SJCRH30 (cell line): ENCODE results near the genes RRM2 and LPIN1.

DNA sequence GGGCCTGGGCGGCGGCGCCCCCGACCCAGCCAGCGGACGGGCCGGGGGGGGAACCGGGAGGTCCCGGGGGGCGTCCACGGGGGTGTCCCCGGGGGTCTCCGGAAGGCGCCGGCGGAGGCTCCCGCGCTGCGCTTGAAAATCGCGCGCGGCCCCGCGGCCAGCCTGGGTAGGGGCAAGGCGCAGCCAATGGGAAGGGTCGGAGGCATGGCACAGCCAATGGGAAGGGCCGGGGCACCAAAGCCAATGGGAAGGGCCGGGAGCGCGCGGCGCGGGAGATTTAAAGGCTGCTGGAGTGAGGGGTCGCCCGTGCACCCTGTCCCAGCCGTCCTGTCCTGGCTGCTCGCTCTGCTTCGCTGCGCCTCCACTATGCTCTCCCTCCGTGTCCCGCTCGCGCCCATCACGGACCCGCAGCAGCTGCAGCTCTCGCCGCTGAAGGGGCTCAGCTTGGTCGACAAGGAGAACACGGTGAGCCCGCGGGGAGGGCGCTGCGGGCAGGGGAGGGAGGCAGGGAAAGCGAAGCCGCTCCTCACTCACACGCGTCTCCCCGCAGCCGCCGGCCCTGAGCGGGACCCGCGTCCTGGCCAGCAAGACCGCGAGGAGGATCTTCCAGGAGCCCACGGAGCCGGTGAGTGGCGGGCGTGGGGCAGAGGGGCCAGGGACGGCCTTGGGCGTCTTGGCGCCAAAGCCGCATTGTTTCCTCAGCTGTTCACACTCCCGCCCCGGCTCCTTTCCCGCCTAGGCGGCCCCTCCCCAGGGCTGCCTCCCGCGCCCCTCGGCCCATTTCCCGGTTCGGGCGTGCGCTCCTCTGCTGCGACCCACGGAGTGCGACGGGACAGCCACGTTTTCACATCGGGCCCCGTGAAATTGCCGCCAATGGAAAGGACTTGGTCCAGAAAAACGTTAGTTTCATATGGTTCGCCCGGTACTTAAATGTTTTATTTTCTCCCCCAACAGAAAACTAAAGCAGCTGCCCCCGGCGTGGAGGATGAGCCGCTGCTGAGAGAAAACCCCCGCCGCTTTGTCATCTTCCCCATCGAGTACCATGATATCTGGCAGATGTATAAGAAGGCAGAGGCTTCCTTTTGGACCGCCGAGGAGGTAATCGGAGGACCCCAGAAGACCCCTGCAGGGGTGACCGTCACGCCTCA is at the start of gene RRM2:
Gene RRM2, plus strand, starts transcription at position 307 of the 1,148 bp plus-strand sequence.
- RAMPAGE, long total RNA = start-site peak on the plus strand centred at position 298 of the sequence, 65 bp wide, 1,439 and 310 reads in 2 replicates

- RAMPAGE, long total RNA = no peak
Observed at GRCh38 chr2:10241660-10242141, 61.0 kb upstream of the HPCAL1 start.

DNA sequence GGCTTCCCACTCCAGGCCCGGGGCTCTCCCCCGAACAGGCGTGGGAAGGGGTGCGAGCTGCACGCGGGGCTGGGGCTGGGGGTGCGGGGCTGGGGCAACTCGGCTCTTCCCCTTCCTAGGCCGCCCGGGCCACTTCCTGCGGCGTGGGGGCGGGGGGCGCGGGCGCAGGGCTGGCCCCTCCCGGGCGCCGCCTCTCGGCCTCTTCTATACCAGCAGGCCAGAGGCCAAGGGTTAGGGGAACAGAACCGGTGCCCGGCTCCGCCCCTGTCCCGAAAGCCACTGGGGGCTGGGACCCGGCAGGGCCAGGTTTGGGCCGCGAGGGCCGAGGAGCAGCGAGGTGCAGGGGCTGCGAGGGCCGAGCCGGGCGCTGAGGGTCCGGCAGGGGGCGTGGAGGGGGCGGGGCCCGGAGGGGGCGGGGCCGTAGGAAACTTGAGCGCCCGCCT is 306 bp upstream of the HPCAL1 start:
- RAMPAGE, long total RNA = no peak

DNA sequence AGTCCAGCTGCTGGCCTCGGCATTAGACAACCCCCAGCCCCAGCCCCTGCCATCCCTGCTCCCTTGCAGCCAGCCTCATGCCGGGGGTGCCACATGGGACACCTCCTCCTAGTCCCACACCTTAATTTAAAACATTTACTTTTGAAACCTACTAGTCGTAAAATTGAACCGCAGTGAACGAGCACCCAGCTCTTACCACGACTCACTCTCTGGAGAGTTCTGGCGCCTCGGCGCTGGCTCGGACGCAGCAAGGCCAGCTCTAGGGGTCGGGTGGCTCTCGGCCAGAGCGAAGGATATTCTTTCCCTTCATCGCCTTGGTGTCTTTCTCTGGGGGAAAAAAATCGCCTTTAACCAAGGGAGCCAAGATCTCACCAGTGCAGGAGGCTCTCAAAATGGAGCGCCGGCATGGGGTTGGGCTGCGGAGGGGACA is 1.8 kb downstream of the HPCAL1 start:
- RAMPAGE, long total RNA = no peak

GRCh38 chr2:10352486-10353150 is 49.9 kb downstream of the HPCAL1 start:
- RAMPAGE, long total RNA = no peak

GRCh38 chr2:10385680-10386264 is 62.4 kb downstream of the ODC1 start:
- RAMPAGE, long total RNA = no peak

DNA sequence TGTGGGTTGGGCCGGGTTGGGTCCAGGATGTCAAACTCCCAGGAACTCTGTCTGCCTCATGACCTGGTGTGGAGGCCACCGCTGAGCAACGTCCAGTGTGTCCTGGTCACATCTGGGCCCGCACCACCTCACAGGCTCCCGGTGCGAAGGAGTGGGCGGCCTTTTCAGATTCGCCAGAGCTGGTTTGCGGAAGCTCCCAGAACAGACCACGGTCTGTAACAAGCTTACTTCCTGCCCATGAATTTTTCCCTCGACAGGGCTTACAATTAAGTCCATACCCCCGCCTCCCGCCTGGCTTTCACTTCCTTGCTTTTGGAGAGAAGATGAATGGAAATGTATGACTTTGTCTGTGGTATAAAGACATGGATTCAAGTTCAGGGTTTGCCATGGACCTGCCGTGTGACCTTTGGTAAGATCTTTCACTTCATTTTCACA is 31.2 kb upstream of the KCNF1 start:
- RAMPAGE, long total RNA = no peak

GRCh38 chr2:10914068-10914723 is 2.5 kb downstream of the KCNF1 start:
- RAMPAGE, long total RNA = no peak

DNA sequence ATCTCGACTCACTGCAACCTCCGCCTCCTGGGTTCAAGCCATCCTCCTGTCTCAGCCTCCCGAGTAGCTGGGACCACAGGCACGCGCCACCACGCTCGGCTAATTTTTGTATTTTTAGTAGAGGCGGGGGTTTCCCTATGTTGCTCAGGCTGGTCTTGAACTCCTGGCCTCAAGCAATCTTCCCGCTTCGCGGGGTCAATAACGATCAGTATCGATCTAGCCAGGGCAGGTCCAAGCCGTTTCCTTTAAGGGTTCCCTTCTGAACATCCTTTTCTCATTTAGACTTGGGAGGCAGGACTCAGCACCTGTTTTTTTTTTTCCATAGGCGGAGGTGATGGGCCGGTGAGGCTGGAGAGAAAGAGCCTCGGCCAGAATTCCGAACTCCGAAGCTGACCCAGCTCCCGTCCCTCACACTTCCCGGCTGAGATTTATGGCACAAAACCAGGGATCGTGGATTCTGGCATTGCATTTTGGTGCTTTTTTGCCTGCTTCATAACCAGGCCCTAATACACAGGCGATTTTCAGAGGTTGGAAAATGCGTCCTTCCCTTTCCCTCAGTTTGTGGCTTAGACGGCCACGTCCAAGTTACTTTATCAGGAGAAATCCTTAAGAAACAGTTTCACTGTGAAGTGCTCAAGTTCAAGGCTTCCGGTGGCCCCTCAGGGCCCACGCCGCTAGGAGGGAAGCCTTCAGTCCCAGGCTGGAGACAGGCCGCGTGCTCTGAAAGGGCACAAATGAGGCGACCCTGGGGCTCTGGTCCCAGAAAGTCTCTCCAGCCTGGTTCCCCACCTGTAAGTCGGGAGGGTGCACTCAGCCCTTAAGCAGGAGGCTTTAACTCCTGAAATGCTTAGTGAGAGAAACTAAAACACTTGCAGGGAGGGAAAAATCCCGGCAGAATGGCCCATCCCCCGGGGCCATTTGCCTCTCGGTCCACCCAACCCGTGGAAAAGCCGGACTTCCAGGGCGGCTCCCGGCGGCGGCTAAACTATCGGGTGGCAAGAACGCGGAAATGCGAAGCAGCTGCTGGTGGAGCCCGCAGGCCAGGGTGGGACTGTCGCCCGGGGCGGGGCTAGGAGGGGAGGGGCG is 883 bp upstream of the SLC66A3 start:
- RAMPAGE, long total RNA = no peak

DNA sequence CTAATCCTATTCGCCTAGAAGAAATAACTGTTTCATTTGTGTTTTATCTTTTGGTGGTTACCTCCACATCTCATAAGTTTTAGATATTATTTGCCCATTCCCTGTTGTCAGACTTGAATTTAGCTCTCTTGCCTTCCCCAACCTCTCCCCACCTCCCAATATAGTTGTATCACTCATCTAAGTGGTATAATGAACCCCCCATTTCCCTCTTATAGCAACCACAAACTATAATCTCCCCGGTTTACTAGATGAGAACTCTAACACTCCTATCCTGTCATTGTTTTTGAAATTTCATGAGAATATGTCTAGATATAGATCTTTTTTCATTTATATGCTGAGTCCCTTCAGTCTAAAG is 48.8 kb downstream of the SLC66A3 start:
- RAMPAGE, long total RNA = no peak

GRCh38 chr2:11396215-11396909 is 51.9 kb upstream of the ROCK2 start:
- RAMPAGE, long total RNA = no peak

DNA sequence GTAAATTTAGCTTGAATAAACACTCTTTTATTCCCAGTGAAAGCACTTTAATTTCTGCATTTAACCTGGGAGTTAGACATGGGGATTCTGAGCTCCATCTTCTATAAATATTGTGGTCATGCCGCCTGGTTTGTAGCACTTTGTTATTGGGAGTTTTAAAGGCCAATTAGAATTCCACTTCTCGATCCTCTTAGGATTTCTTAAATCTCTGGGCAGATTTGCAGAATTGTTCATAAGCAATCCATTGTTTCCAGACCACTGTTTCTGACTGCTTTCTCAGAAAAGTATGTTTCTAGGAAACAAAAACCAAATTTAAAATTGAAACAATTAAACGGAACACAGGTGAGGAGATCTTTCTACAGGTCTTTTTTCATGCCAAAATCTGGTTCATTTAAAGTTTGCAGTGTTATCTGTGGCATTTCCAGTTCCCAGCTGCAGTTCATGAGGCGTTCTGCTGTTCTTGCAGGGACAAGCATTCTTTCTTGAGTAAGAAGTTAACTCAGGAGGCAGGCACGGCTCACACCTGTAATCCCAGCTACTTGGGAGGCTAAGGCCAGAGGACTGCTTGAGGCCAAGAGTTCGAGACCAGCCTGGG is 18.1 kb upstream of the E2F6 start:
- RAMPAGE, long total RNA = no peak

DNA sequence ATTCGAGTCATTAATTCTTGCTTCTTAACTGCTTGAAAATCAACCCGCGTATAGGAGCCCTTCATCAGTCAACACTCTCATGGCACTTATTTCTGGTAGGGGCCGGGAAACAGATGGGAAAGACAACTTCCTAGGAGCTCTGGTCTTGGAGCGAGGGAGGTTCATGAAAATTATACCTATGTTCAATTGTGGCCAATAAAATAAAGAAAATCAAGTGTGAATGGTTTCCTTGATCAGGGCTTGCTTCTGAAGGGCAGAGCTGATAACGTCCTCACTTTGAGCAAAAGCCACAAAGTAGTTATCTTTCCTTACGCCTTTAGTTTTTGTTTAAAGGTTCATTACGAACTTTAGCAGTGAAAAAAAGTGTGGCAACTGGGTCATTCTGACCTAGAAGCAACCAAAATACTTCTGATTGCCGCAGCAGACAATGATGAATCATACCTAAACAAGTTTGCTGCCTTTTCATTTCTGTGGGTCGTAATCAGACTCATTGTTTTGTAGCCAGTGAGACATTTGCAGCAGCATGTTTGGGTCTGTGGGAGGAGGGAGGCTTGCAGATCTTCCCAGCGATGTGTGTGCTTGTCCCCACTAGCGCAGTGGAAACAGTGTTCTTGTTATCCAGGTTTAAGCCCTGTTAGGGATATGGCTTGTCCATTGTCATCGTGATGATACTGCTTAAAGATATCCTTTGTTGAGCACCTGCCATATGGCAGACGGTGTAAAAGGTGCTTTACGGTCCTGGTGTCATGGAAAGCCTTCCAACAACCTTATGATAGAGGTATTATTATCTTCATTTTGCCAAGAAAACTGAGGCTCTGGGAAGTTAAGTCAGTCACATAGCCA is 1.5 kb upstream of the GREB1 start:
- RAMPAGE, long total RNA = no peak

GRCh38 chr2:11726222-11726971 is 20.0 kb upstream of the LPIN1 start:
- RAMPAGE, long total RNA = no peak

- RAMPAGE, long total RNA = no peak
Observed at GRCh38 chr2:11746170-11747150, at the start of gene LPIN1. LPIN1 (plus strand) TSS chr2:11746632.

- RAMPAGE, long total RNA = no peak
Observed at GRCh38 chr2:12277342-12278000, 439.3 kb upstream of the TRIB2 start.

GRCh38 chr2:12313593-12314194 is 403.0 kb upstream of the TRIB2 start:
- RAMPAGE, long total RNA = no peak

DNA sequence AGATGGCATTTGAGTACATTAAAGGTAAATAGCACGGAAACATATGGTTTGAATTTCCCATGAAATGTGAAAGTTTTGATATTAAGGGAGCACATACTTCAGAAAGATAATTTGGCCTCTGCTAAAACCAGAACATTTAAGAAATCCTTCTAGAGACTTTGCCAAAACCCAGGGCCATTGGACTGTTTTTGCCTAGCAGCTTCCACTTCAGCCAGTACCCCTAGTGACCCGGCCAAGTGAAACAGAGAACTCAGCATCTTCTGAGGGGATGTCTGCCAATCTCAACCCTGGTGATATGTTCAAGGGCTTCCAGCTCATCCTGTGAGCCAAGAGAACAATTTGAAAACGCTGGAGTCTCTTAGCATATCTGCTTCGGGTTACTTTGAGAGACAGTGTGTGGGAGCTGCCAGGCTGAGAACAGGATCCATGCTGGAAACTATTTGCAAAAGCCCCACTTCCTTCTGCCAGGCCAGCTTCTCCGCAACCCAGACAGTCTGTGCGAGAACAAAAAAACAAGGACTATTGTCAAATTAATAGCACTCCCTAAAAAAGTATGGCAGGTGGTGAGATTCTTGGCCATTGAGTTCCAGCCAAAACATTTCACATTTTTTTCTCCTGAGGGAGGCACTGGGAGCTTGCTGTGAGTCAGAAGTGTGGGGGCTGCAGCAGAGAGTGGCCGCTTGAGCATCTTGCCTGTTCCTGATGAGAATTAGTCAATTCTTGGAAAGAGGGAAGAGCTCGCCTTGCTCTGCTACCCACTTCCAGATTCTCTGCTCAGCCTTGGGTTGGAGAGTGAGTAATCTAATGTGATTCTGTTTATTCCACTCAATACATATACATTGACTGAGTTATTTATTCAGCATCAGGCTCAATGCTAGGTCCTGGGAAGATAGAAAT is 395.6 kb upstream of the TRIB2 start:
- RAMPAGE, long total RNA = no peak

DNA sequence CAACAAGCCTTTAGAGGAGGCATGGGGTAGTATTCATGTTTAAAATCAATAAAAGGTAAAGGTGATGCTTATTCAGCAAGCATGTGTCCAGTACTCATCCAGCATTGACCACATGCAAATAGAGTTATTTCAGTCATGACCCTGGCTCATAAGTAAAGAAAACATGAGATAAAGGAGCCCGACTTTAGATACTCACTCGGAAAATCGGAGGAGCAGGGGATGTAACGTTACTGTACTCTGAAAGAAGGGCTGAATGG is 238.0 kb upstream of the TRIB2 start:
- RAMPAGE, long total RNA = no peak

- RAMPAGE, long total RNA = no peak
Observed at GRCh38 chr2:12665256-12665673, 51.5 kb upstream of the TRIB2 start.